K562 (cell line): ENCODE data around the genes TMED4, RAMP3 and CCDC201.

GRCh38 chr7:44223664-44224095 lies 22.9 kb downstream of the YKT6 start:
- RAMPAGE, long total RNA = no peak
- RRBS = no CpG with 5 or more reads among the region's 1 CpG
PRO-cap:
- standard = no peak
- CoPRO, capped RNA only, 2 experiments = peak in 2 of 2 experiments; most common minus-strand start chr7:44223947 (in 1)
- CoPRO, capped and uncapped RNA, 2 experiments = no peak in any of the 2 experiments
- CoPRO, uncapped RNA only, 2 experiments = no peak in any of the 2 experiments
CAGE:
- cytosol, long polyA plus RNA = no peak
- long polyA plus RNA = no peak
- nucleolus, long total RNA = no peak
- nucleus, long polyA plus RNA = no peak

- RAMPAGE, long total RNA = no peak
- RRBS = no CpG with 5 or more reads among the region's 10 CpGs
PRO-cap:
- standard = no peak
- CoPRO, capped RNA only, 2 experiments = no peak in any of the 2 experiments
- CoPRO, capped and uncapped RNA, 2 experiments = no peak in any of the 2 experiments
- CoPRO, uncapped RNA only, 2 experiments = no peak in any of the 2 experiments
CAGE:
- cytosol, long polyA plus RNA = no peak
- long polyA plus RNA = no peak
- nucleolus, long total RNA = no peak
- nucleus, long polyA plus RNA = no peak
Measured at GRCh38 chr7:44313489-44314017, 11.8 kb downstream of the CAMK2B start.

DNA sequence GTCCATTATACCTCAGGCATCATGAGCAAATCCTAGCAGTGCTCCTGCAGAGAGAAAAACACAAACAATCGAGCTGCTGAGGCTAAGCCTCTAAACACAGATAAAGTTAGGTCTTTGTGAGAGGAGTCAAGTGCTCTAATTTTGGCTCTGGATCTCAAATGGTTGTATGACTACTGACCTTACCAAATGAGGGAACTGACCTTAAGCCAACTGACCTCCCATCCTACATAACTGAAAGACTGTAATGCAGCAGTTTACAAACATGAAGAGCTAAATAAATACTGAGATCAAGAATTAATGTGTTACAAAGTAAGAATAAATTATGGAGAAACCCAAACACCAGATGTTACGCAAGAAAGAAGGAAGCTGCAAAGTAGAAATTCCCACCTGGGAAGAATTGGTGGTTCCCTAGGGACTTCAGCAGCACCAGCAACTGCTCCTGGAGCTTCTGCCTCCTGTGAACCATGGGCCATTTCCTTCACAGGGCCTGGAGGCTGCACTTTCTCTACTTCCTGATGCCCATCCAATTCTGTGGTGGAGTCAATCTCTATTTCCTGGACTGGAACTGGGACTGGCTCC lies 5.8 kb downstream of the NUDCD3 start:
- RAMPAGE, long total RNA = no peak
- RRBS = no CpG with 5 or more reads among the region's 2 CpGs
PRO-cap:
- standard = no peak
- CoPRO, capped RNA only, 2 experiments = no peak in any of the 2 experiments
- CoPRO, capped and uncapped RNA, 2 experiments = no peak in any of the 2 experiments
- CoPRO, uncapped RNA only, 2 experiments = peak in 1 of 2 experiments; most common minus-strand start position 317 of the sequence (in 1)
CAGE:
- cytosol, long polyA plus RNA = no peak
- long polyA plus RNA = no peak
- nucleolus, long total RNA = no peak
- nucleus, long polyA plus RNA = no peak

- RAMPAGE, long total RNA = start-site peak on the minus strand at chr7:44582178-44582231, 477 and 375 reads in 2 replicates
- RRBS = 1% methylated on average over 10 of the region's 56 CpGs
PRO-cap:
- standard = bidirectional peak, plus-strand start at chr7:44582525, minus-strand start at chr7:44582231
- CoPRO, capped RNA only, 2 experiments = peak in 2 of 2 experiments; most common minus-strand start chr7:44582197 (in 2)
- CoPRO, capped and uncapped RNA, 2 experiments = peak in 2 of 2 experiments; most common minus-strand start chr7:44582194 (in 1)
- CoPRO, uncapped RNA only, 2 experiments = peak in 2 of 2 experiments; most common plus-strand start chr7:44582157 (in 1); most common minus-strand start chr7:44582115 (in 1)
CAGE:
- cytosol, long polyA plus RNA = start-site peak on the minus strand at chr7:44582188-44582243, 1,158 and 343 reads in 2 replicates
- long polyA plus RNA = start-site peak on the minus strand at chr7:44582193-44582215, 93 and 275 reads in 2 replicates
- nucleolus, long total RNA = no peak
- nucleus, long polyA plus RNA = start-site peak on the minus strand at chr7:44582188-44582225, 84 and 411 reads in 2 replicates
Measured at GRCh38 chr7:44581861-44582416, at the start of gene TMED4. Gene TMED4, minus strand, starts transcription at chr7:44582231.

- RAMPAGE, long total RNA = no peak
- RRBS = no CpG with 5 or more reads among the region's 10 CpGs
PRO-cap:
- standard = no peak
- CoPRO, capped RNA only, 2 experiments = no peak in any of the 2 experiments
- CoPRO, capped and uncapped RNA, 2 experiments = no peak in any of the 2 experiments
- CoPRO, uncapped RNA only, 2 experiments = no peak in any of the 2 experiments
CAGE:
- cytosol, long polyA plus RNA = no peak
- long polyA plus RNA = no peak
- nucleolus, long total RNA = no peak
- nucleus, long polyA plus RNA = no peak
Measured at GRCh38 chr7:44639589-44640312, 33.3 kb downstream of the OGDH start.

- RAMPAGE, long total RNA = no peak
- RRBS = no CpG with 5 or more reads among the region's 10 CpGs
PRO-cap:
- standard = no peak
- CoPRO, capped RNA only, 2 experiments = no peak in any of the 2 experiments
- CoPRO, capped and uncapped RNA, 2 experiments = no peak in any of the 2 experiments
- CoPRO, uncapped RNA only, 2 experiments = no peak in any of the 2 experiments
CAGE:
- cytosol, long polyA plus RNA = no peak
- long polyA plus RNA = no peak
- nucleolus, long total RNA = no peak
- nucleus, long polyA plus RNA = no peak
Measured at GRCh38 chr7:44695560-44695884, 53.1 kb upstream of the ZMIZ2 start.

DNA sequence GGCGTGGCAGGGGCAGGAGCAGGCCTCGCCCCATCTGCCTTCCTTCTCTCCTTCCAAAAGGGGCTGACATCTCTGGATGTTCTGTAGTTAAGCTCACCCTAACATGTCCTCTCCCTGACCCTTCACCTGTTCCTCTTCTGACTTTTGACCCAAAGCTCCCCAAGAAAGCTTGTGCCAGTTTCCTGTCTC lies 11.9 kb downstream of the MYO1G start:
- RAMPAGE, long total RNA = no peak
- RRBS = no CpG with 5 or more reads among the region's 2 CpGs
PRO-cap:
- standard = no peak
- CoPRO, capped RNA only, 2 experiments = no peak in any of the 2 experiments
- CoPRO, capped and uncapped RNA, 2 experiments = no peak in any of the 2 experiments
- CoPRO, uncapped RNA only, 2 experiments = no peak in any of the 2 experiments
CAGE:
- cytosol, long polyA plus RNA = no peak
- long polyA plus RNA = no peak
- nucleolus, long total RNA = no peak
- nucleus, long polyA plus RNA = no peak

- RAMPAGE, long total RNA = no peak
- RRBS = no CpG with 5 or more reads among the region's 7 CpGs
PRO-cap:
- standard = no peak
- CoPRO, capped RNA only, 2 experiments = no peak in any of the 2 experiments
- CoPRO, capped and uncapped RNA, 2 experiments = no peak in any of the 2 experiments
- CoPRO, uncapped RNA only, 2 experiments = no peak in any of the 2 experiments
CAGE:
- cytosol, long polyA plus RNA = no peak
- long polyA plus RNA = no peak
- nucleolus, long total RNA = no peak
- nucleus, long polyA plus RNA = no peak
Measured at GRCh38 chr7:44977317-44977887, 1.4 kb downstream of the MYO1G start.

GRCh38 chr7:44980356-44980595 lies 1.5 kb upstream of the MYO1G start:
- RAMPAGE, long total RNA = no peak
- RRBS = no CpG with 5 or more reads among the region's 2 CpGs
PRO-cap:
- standard = no peak
- CoPRO, capped RNA only, 2 experiments = no peak in any of the 2 experiments
- CoPRO, capped and uncapped RNA, 2 experiments = no peak in any of the 2 experiments
- CoPRO, uncapped RNA only, 2 experiments = no peak in any of the 2 experiments
CAGE:
- cytosol, long polyA plus RNA = no peak
- long polyA plus RNA = no peak
- nucleolus, long total RNA = no peak
- nucleus, long polyA plus RNA = no peak

DNA sequence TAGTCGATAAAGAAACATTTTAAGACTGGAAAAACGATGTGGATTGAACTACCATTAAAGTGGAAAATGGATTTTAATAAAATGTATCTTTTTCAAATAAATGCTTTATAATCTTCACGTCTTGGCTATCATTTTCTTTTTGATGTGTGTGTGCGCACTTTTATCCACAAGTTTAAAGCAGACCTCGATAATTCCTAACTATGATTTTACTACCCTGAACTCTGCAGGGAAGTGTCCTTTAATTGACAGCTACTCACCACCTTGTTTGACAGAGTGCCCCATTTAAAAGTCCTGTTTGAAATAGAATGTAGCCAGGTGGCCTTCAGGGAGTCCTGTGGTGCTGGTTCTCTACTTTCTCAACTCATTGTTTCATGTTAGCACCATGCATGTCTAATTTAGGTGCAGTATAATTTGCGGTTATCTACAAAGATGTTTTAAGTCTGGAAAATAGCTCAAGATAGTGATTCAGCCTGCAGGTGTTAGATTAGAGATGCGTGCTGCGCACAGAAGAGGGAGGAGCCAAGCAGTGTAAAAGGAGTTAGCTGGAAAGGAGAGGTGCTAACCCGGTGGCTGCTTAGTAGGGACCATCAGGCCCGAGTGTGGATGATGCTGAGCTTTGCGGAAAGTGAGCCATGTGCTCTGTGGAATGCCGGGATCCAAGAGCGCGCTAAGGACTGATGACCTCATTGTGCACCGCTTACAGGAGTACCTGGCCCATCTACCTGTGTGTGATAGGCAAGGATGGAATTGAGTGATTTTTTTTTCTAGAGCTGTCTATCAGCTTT lies 1.1 kb downstream of the CCM2 start:
- RAMPAGE, long total RNA = no peak
- RRBS = 8% methylated on average over 4 of the region's 15 CpGs
PRO-cap:
- standard = bidirectional peak, plus-strand start at position 577 of the sequence, minus-strand start at position 370 of the sequence
- CoPRO, capped RNA only, 2 experiments = no peak in any of the 2 experiments
- CoPRO, capped and uncapped RNA, 2 experiments = no peak in any of the 2 experiments
- CoPRO, uncapped RNA only, 2 experiments = peak in 1 of 2 experiments; most common plus-strand start position 364 of the sequence (in 1); most common minus-strand start position 358 of the sequence (in 1)
CAGE:
- cytosol, long polyA plus RNA = no peak
- long polyA plus RNA = no peak
- nucleolus, long total RNA = no peak
- nucleus, long polyA plus RNA = no peak

DNA sequence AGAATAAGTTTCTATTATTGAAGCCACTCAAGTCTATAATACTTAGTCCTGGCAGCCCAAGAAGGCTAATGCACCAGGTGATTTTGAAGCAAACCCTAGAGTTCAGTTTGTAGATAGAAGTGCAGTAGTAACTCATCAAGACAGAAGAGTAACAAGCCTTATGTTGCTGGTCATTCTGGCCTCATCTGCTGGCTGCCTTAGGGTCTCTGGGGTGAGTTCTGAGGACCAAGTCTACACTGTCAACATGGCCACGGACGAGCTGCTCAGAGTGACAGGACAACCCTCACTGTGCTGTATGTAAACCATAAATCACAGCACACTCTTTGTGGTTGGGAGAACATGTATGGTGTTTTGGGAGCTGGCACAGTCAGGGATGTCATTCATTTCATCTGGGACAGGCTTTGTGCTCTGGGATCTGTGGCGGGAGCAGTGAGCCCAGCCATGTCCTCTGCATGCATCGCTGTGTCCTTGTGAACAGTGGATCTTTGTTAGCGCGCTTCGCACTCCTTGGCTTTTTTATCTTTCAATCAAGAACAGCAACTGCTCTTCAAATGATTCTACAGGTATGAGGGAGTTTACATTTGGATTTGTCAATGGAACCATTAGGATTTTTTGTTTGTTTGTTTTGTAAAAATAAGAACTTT lies 7.0 kb downstream of the CCM2 start:
- RAMPAGE, long total RNA = no peak
- RRBS = no CpG with 5 or more reads among the region's 7 CpGs
PRO-cap:
- standard = no peak
- CoPRO, capped RNA only, 2 experiments = no peak in any of the 2 experiments
- CoPRO, capped and uncapped RNA, 2 experiments = no peak in any of the 2 experiments
- CoPRO, uncapped RNA only, 2 experiments = no peak in any of the 2 experiments
CAGE:
- cytosol, long polyA plus RNA = no peak
- long polyA plus RNA = no peak
- nucleolus, long total RNA = no peak
- nucleus, long polyA plus RNA = no peak

DNA sequence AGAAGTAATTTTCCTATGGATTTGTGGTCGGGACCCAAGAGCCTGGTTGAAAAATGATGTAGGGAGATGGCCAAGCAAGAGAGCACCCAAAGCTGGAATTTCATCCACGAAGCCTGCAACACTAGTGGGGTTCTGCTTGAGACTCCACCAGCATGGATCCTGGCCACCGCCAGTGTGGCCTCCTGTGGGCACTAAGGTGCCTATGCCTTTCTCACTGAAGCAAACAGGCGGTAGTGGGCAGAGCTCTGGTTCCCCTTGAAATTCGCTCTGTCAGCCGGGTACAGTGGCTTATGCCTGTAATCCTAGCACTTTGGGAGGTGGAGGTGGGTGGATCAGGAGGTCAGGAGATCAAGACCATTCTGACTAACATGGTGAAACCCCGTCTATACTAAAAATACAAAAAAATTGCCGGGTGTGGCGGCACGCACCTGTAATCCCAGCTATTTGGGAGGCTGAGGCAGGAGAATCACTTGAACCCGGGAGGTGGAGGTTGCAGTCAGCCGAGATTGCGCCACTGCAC lies 28.2 kb downstream of the CCM2 start:
- RAMPAGE, long total RNA = no peak
- RRBS = no CpG with 5 or more reads among the region's 13 CpGs
PRO-cap:
- standard = no peak
- CoPRO, capped RNA only, 2 experiments = no peak in any of the 2 experiments
- CoPRO, capped and uncapped RNA, 2 experiments = no peak in any of the 2 experiments
- CoPRO, uncapped RNA only, 2 experiments = no peak in any of the 2 experiments
CAGE:
- cytosol, long polyA plus RNA = no peak
- long polyA plus RNA = no peak
- nucleolus, long total RNA = no peak
- nucleus, long polyA plus RNA = no peak

DNA sequence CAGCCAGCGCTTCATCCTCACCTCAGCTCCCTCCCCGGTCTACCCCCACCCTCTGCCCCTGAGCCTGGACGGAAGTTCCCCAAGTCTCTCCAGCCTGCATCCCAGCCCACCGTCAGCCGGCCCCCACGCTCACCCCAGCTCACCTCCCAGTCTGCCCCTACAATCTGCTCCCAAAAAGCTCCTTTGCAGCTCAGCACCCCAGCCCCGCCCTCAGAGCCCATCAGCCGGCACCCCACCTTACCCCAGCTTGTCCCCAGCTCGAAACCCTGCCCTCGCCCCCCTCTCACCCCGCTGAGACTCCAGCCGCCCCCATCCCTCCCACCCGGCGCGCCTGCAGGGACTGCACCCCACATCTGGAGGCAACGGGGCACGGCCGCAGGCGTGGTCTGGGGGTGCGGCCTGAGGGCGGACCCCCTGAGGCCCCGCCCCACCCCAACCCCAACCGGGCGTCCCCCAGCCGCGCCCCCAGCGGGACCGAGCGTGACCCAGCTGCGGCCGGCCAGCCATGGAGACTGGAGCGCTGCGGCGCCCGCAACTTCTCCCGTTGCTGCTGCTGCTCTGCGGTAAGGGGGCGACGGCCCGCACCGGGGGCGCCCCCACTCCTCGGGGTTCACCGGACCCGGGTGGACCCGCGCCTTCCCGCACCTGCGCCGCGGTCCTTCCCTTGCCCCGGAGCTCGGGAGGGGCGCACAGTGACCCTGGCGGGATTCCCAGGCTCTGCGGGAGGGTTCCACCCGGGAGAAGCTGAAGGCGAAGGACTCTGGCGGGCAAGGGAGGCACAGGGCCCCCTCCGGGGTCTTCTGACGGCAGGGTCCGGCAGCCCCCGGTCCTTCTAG lies at the start of gene RAMP3:
RAMP3 (plus strand) TSS at position 468 of the 836 bp plus-strand sequence.
- RAMPAGE, long total RNA = no peak
- RRBS = 5% methylated on average over 38 of the region's 63 CpGs
PRO-cap:
- standard = no peak
- CoPRO, capped RNA only, 2 experiments = no peak in any of the 2 experiments
- CoPRO, capped and uncapped RNA, 2 experiments = no peak in any of the 2 experiments
- CoPRO, uncapped RNA only, 2 experiments = no peak in any of the 2 experiments
CAGE:
- cytosol, long polyA plus RNA = no peak
- long polyA plus RNA = no peak
- nucleolus, long total RNA = no peak
- nucleus, long polyA plus RNA = no peak

- RAMPAGE, long total RNA = no peak
- RRBS = no CpG with 5 or more reads among the region's 8 CpGs
PRO-cap:
- standard = no peak
- CoPRO, capped RNA only, 2 experiments = no peak in any of the 2 experiments
- CoPRO, capped and uncapped RNA, 2 experiments = no peak in any of the 2 experiments
- CoPRO, uncapped RNA only, 2 experiments = no peak in any of the 2 experiments
CAGE:
- cytosol, long polyA plus RNA = no peak
- long polyA plus RNA = no peak
- nucleolus, long total RNA = no peak
- nucleus, long polyA plus RNA = no peak
Measured at GRCh38 chr7:45700213-45700889, 126.2 kb downstream of the ADCY1 start.

DNA sequence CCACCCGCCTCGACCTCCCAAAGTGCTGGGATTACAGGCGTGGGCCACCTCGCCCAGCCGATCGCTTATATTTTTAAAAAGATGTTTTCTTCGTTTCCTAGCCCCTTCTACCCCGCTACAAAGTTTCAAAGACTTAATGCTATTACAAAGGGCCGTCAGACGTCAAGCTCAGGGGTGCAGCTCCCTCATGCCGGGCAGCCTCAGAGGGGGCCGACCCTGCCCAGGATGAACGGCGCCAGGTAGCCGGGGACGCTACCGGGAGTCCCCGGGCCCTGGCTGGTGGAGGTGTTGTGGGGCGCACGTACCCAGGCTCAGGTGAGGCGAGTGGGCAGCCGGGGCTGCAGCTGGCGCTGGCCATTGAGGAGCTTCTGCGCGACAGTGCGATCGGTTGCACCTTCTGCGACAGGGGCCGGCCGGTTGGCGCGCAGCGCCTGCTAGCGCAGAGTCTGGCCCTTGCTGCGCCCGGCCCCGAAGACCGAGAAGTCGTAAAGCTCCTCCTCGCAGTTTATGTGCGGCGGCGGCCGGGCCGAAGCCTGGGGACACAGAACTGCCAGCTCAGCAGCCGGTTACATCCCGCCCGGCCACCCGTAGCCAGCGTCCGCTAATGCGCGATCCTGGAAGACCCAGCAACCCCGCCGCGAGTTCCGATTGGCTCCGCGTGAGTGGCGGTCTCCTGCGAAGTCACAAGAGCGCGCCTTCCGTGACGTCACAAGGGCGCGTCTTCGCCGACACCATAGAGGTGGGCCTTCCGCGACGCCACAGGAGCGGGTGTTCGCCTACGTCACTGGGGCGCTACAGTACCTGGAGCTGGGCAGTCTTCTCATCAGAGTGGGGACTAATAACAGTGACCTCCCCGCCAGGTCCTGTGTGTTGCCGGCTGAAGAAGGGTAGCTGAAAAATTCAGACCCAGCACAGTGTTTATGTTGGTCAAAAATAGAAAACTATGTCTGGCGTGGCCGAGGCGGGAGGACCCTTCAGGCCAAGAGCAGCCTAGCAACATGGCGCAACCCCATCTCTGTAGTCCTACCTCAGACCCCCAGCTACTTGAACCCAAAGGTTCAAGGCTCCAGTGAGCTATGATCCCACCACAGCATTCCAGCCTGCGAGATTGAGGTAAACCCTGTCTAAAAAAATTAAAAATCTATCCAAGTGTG lies 104.2 kb downstream of the CCDC201 start:
- RAMPAGE, long total RNA = no peak
- RRBS = 1% methylated on average over 4 of the region's 83 CpGs
PRO-cap:
- standard = bidirectional peak, plus-strand start at position 784 of the sequence, minus-strand start at position 603 of the sequence
- CoPRO, capped RNA only, 2 experiments = peak in 2 of 2 experiments; most common plus-strand start position 784 of the sequence (in 2); most common minus-strand start position 603 of the sequence (in 2)
- CoPRO, capped and uncapped RNA, 2 experiments = peak in 2 of 2 experiments; most common plus-strand start position 771 of the sequence (in 2); most common minus-strand start position 603 of the sequence (in 1)
- CoPRO, uncapped RNA only, 2 experiments = peak in 2 of 2 experiments; most common plus-strand start position 784 of the sequence (in 2); most common minus-strand start position 548 of the sequence (in 1)
CAGE:
- cytosol, long polyA plus RNA = no peak
- long polyA plus RNA = no peak
- nucleolus, long total RNA = no peak
- nucleus, long polyA plus RNA = start-site peak on the minus strand centred at position 612 of the sequence, 33 bp wide, 378 and 333 reads in 2 replicates

DNA sequence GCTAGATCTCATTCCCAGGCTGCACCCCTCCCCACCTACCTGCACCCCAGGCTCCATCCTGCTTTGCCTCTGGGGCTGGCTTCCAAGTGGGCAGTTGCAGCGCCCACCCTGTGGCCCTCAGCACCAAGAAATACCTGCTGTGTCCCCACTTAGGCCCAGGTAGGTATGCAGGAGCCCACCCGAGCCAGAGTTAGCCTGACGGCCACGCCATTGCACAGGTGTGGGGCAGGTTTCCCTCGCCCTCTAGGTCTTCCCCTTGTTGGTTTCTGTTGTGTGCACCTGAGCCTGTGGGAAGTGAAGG lies at the start of gene CCDC201:
CCDC201 (minus strand) TSS at position 132 of the 301 bp plus-strand sequence.
- RAMPAGE, long total RNA = no peak
- RRBS = no CpG with 5 or more reads among the region's 5 CpGs
PRO-cap:
- standard = no peak
- CoPRO, capped RNA only, 2 experiments = no peak in any of the 2 experiments
- CoPRO, capped and uncapped RNA, 2 experiments = no peak in any of the 2 experiments
- CoPRO, uncapped RNA only, 2 experiments = no peak in any of the 2 experiments
CAGE:
- cytosol, long polyA plus RNA = no peak
- long polyA plus RNA = no peak
- nucleolus, long total RNA = no peak
- nucleus, long polyA plus RNA = no peak

DNA sequence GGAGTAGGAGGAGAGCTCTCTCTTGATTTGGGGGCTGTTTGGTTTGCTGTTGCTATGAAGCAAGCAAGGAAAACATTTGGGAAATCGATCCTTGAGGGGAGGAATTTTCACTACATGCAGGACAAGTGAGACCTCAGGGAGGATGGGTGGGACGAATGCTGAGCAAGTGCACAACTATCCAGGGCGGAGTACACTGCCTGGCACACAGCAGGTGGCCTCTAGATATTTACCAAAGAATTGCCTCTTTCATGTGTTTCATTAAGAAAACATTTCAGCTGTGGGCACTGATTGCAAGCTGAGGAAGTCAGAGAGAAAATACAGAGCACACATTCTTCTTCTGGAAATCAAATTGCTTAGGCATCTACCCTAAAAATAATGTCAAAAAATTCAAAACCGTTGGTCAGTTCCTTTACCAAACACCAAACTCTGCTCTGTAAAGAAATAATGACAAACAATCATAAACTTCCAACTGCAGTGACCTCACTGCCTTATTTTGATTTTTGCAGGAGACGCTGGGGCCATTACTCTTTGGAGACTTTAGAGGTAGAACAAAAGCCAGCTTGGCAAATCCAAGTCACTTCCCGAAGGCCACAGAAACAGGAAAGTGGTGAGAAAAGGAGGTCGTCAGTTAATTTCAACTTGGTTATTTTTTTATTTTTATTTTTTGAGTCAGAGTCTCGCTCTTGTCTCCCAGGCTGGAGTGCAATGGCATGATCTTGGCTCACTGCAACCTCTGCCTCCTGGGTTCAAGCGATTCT lies 2.6 kb upstream of the IGFBP1 start:
- RAMPAGE, long total RNA = no peak
- RRBS = no CpG with 5 or more reads among the region's 9 CpGs
PRO-cap:
- standard = no peak
- CoPRO, capped RNA only, 2 experiments = no peak in any of the 2 experiments
- CoPRO, capped and uncapped RNA, 2 experiments = no peak in any of the 2 experiments
- CoPRO, uncapped RNA only, 2 experiments = no peak in any of the 2 experiments
CAGE:
- cytosol, long polyA plus RNA = no peak
- long polyA plus RNA = no peak
- nucleolus, long total RNA = no peak
- nucleus, long polyA plus RNA = no peak

GRCh38 chr7:46583432-46584134 lies 662.5 kb upstream of the IGFBP3 start:
- RAMPAGE, long total RNA = no peak
- RRBS = no CpG with 5 or more reads among the region's 1 CpG
PRO-cap:
- standard = no peak
- CoPRO, capped RNA only, 2 experiments = no peak in any of the 2 experiments
- CoPRO, capped and uncapped RNA, 2 experiments = no peak in any of the 2 experiments
- CoPRO, uncapped RNA only, 2 experiments = no peak in any of the 2 experiments
CAGE:
- cytosol, long polyA plus RNA = no peak
- long polyA plus RNA = no peak
- nucleolus, long total RNA = no peak
- nucleus, long polyA plus RNA = no peak